ENCODE measurements around the gene NECAP2.

GRCh38 chr1:16206046-16206661, 6.3 kb downstream of the ARHGEF19 start:
- RRBS = no CpG with 5 or more reads among the region's 38 CpGs

GRCh38 chr1:16216909-16217933, 4.8 kb upstream of the ARHGEF19 start:
- RRBS = 6% methylated on average over 6 of the region's 54 CpGs

DNA sequence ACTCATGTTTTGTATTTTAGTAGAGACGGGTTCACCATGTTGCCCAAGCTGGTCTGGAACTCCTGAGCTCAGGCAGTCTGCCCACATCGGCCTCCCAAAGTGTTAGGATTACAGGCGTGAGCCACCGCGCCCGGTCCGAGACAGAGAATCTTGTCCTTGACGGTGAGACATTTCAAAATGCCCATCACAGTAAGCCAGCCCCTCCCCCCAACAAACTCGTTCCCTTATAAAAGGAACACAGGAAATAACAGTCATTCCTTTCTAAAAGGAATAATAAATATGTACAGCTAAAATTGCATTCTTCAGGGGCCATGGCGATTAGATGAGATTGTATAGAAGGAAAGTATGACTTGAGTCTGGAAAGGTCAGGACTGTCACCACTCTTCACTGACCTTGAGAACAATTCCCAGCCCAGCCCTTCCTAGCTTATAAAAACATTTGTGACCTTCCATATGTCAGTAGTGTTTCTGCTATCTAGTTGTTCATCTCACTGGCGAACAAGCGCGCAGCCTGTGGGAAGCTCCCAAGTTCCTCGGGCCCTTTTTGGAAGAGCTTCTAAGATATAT, 8.5 kb downstream of the SZRD1 start:
- RRBS = no CpG with 5 or more reads among the region's 14 CpGs

DNA sequence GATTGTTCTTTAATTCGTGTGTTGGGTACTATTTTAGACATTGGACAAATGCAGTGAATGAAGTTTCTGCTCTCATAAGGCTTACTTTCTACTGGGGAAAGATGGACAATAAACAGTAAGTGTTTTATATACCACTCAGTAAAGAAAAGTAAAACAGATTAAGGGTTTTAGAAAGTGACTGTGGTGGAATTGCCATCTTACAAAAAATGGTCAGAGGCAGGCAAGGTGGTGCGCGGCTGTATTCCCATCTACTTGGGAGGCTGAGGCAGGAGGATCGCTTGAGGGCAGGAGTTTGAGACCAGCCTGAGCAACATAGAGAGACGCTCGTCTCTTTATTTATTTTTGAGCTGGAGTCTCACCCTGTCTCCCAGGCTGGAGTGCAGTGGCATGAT, 12.9 kb downstream of the SZRD1 start:
- RRBS = no CpG with 5 or more reads among the region's 6 CpGs

GRCh38 chr1:16440118-16440889, at the start of gene NECAP2:
Gene NECAP2 (plus strand): TSS chr1:16440724.
- RRBS = no CpG with 5 or more reads among the region's 48 CpGs

- RRBS = 2% methylated on average over 56 of the region's 90 CpGs
These were observed 58.6 kb downstream of the NECAP2 start for GRCh38 chr1:16498926-16499627.

- RRBS = no CpG with 5 or more reads among the region's 5 CpGs
These were observed 186.2 kb downstream of the NECAP2 start for GRCh38 chr1:16626750-16627122.

- RRBS = no CpG with 5 or more reads among the region's 18 CpGs
These were observed 237.5 kb downstream of the NECAP2 start for GRCh38 chr1:16677844-16678607.

GRCh38 chr1:16707754-16708144, 214.0 kb upstream of the CROCC start:
- RRBS = 5% methylated on average over 2 of the region's 39 CpGs

DNA sequence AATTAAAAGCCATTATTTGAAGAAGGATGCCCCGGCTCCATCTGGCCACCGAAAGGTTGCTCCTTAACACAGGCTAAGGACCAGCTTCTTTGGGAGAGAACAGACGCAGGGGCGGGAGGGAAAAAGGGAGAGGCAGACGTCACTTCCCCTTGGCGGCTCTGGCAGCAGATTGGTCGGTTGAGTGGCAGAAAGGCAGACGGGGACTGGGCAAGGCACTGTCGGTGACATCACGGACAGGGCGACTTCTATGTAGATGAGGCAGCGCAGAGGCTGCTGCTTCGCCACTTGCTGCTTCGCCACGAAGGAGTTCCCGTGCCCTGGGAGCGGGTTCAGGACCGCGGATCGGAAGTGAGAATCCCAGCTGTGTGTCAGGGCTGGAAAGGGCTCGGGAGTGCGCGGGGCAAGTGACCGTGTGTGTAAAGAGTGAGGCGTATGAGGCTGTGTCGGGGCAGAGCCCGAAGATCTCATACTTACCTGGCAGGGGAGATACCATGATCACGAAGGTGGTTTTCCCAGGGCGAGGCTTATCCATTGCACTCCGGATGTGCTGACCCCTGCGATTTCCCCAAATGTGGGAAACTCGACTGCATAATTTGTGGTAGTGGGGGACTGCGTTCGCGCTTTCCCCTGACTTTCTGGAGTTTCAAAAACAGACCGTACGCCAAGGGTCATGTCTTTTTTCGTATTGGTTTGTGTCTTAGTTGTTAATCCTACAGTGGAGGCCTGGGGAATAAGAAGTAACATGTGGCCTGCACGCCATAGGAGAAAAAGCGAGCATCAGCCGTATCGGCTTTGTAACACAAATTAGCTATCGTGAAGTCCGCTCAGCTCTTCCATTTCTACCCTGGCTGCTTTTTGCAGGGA, 181.4 kb upstream of the CROCC start:
- RRBS = no CpG with 5 or more reads among the region's 44 CpGs

DNA sequence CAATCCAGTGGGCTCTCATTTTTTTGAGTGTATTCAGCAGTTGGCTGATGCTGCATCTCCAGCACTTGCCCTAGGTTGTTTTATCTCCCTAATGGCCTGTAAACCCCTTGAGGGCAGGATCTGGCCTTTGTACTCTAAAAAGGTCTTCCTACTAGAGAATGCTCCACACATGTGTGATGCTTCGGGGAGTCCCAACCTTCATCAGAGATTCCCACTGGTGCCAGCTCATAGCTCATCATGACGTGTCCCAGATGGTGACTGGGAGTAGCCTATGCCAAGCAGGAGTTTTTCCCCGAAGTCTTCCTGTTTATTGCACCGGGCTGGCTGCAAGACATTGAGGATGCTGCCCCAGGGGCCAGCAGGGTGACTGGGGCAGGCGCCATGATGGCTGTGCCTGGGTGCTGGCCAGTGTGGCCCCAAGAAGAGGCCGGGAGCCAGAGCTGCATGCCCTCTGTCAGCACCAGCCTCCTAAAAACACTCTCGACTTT, 157.6 kb upstream of the CROCC start:
- RRBS = 17% methylated on average over 1 of the region's 7 CpGs

DNA sequence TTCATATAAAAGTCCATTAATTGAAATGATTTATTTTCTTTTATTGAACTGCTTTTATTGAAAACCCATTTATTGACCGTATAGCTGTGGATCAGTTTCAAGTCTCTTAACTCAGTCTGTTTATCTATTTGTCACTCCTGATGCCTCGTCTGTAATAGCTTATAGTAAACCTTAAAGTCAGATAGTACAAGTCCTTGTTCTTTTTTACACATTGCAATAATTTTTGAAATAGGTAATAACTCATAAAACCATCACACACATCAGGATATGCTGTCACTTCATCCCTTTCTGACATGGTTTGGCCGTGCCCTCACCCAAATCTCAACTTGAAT, 52.0 kb upstream of the CROCC start:
- RRBS = no CpG with 5 or more reads among the region's 3 CpGs

DNA sequence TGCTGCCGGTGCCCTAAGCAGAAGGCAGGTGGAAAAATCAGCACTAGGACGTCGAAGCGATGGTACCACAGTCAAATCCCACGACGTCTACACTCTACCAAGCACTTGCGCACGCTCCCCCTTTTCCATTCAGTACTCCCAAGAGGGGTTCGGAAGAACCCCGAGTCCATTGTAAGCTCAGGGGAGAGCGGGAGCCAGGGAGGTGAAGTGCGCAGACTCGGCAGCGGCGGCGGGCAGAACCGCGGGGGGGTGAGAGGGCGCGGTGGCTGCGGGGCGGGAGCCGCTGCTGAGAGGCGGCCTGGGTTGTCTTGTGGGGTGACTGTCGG, 48.5 kb upstream of the CROCC start:
- RRBS = no CpG with 5 or more reads among the region's 25 CpGs

DNA sequence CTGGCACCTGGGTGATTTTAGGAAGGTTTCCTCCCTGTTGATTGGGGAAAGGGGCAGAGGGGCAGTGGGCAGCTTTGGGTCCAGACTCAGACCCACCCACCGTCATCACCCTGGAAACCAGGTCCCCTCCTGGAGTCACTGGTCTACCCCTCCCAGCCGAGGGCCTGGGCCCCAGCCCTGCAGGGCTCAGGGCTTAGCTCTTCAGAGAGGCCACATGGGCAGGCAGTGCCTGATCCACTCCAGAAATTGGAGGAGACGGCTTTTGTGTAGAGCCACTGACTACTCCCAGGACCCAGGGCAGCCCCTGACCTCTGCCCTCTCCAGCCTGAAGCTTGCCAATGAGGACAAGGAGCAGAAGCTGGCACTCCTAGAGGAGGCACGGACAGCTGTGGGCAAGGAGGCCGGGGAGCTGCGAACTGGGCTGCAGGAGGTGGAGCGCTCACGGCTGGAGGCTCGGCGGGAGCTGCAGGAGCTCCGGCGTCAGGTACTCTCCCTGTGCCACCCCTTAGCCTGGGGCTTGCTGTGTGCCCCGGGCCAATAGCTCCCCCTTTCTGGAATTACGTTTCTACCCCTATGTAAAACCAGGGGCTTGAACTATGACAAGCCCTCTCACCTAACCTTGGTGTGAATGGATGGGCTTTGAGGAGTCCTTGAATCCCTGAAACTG, 24.6 kb downstream of the MFAP2 start:
- RRBS = 91% methylated on average over 6 of the region's 14 CpGs

DNA sequence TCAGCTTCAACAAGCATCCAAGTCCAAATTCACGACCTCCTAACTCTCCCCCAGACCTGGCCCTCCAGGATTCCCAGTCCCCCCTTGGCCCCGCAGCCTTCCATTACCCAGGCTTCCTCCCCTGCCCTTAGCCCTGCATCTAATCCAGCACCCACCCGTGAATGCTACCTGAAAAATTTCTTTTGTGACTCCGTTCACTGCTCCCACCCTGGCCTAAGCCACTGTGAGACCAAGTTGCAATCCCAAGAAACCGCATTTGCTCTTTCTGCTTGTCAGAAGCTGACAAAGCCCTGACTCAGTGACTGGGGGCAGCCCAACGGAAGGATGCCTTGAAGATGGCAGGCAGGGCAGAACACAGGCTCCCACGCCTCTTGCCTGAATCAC, 918 bp upstream of the MFAP2 start:
- RRBS = no CpG with 5 or more reads among the region's 7 CpGs

DNA sequence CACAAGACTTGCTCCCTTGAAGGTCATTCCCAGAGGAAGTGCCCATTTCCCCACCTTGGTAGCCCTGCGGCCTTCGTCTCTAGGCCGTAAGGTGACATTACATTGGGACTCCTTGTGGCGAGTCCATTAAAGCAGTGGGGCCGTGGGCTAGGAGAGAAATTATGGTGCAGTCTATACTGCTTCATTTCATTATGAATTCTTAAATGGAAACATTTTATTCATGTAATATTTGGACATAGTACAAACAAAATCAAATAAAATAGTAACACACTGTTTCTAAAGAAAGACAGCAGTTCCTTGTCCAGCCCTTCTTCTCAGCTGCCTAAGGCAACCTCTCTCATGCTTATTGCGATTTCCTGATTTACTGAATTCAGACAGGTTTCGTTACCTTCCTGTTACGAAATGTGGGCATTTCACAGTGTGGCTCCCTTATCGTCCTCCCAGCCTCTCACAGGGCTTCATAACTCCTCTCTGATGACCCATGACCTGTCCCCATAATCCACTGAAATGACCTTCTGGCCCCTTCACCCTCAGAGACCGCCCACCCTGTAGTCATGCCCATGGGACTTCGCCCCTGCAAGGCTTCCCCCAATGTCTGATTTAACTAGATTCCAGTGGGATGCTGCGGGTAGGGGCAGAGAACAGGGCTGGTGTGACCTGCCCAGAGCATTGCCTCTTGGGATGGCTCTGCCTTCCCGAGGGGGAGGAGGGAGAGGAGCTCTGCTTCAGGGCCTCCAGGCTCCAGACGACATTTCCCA, 20.8 kb downstream of the PADI2 start:
- RRBS = no CpG with 5 or more reads among the region's 14 CpGs

GRCh38 chr1:17109848-17110262, 9.4 kb downstream of the PADI2 start:
- RRBS = no CpG with 5 or more reads among the region's 4 CpGs

GRCh38 chr1:17216252-17216584, 11.3 kb downstream of the PADI1 start:
- RRBS = no CpG with 5 or more reads among the region's 3 CpGs

- RRBS = no CpG with 5 or more reads among the region's 19 CpGs
These were observed 32.3 kb downstream of the RCC2 start for GRCh38 chr1:17406938-17407744.

DNA sequence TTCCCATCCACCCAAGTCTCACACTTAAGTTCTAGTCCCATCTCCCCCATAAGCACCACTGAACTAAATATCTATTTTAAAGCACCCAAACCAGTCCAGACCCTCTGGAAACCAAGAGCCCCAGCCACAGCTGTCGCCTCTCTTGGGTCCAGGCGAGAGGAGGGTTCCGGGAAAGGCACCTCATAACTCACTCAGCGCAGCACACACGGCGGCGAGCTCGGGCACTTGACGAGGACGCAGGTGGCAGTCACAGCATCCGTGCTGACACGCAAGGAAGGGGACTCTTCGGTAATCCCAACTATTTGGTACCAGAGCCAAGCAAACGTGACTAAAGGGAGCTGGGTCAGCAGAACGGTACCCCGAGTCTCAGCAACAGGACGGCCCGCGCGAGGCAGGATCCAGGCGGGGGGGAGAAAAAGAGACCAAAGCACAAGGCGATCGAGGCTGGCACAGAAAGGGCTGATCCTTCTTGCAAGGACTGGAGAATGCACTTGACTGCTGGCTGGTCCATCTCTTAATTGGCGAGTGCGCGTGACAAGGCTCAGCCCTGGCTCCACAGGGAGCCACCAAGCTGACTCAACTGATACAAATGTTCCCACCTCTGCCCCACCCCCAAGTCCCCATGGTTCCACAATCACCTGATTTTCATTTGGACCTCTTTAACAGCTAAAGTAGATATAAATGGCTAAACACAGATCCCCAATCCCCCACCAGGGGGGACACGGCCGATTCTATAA, 31.6 kb downstream of the RCC2 start:
- RRBS = no CpG with 5 or more reads among the region's 28 CpGs